Choroid plexus epithelial cell (primary cell): ENCODE data around the gene ZNF407.

- RRBS: no CpG with 5 or more reads among the region's 14 CpGs
Measured at GRCh38 chr18:74546512-74547552, 12.5 kb downstream of the CNDP1 start.

- RRBS: 2% methylated on average over 31 of the region's 71 CpGs
Measured at GRCh38 chr18:74597007-74598023, at the start of gene ZNF407. ZNF407 (plus strand) TSS chr18:74597870.

DNA sequence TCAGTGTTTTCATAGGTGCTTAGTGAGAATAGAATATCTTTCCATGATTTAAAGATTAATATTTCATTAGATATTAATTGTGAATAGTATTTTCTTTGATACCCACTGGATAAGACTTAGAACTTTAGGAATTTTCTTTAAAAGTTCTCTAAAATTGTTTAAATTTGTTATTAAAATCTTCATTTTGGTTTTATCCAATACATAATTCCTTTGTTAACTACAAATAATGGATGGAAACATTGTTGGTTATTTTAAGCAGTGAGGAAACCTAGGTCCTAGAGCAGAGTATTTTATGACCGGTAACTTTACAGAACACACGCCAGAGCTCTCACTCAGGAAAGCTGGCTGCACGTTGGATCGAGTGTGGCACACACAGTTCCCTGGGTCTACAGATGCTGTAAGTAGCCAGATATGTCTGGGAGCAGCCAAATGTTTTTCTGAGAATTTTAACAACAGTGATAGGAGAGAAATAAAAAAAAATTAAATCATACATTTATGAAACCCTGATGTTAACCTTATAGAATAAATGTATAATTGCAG, 264.4 kb downstream of the ZNF407 start:
- RRBS: no CpG with 5 or more reads among the region's 4 CpGs

DNA sequence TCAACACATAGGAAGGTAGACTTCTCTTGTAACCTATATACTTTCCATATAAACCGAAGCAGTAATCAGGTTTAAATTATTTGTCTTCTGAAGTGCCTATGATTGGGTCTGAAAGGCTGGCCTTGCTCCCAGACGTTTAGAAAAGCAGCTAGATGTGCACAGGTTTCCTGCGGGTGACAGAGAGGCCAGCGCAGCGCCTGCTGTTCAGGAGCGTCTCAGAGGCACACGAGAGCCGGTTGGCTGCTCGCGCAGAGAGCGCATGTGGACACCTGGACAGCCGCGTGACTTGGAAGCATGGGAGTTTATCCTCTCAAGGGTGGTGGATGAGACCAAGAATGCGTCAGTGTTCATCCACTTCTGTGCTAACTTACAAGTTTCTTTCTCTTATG, 303.7 kb downstream of the PTGR3 start:
- RRBS: no CpG with 5 or more reads among the region's 14 CpGs

DNA sequence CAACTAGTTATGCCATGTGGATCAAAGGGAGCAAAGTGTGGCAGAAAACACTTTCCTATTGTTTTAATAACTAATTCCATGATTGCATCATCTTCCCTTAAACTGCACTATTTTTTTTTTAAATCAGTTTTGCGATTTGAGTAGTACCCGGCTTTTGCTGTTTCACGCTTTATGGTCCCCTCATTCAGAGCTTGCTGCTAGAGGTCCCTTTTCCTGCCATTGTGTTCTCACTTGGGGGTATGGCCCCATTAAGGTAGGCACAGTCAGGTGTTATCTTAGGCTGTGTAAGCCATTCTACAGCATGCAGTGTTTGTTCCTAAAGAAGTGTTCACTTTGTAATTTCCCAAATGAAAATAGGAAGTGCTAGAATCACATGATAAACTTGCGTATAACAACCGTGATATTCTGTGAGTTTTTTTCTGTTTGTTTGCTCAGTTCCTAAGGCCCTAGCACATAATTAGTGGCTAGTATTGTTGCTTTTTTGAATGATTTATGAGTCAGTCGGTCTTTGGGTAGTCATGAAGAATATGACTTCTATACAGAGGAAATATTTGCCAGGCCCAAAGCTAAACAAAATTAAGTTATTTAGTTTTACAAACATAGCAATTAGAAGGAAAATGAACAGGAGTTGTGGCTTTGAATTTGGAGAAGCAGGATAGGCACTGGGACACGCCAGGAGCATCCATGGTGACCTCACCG, 225.7 kb downstream of the PTGR3 start:
- RRBS: no CpG with 5 or more reads among the region's 8 CpGs

GRCh38 chr18:74994916-74995495, 213.9 kb downstream of the PTGR3 start:
- RRBS: no CpG with 5 or more reads among the region's 10 CpGs

- RRBS: no CpG with 5 or more reads among the region's 9 CpGs
Measured at GRCh38 chr18:75230571-75230951, 20.0 kb downstream of the TSHZ1 start.

- RRBS: no CpG with 5 or more reads among the region's 10 CpGs
Measured at GRCh38 chr18:75247558-75248568, 37.3 kb downstream of the TSHZ1 start.

DNA sequence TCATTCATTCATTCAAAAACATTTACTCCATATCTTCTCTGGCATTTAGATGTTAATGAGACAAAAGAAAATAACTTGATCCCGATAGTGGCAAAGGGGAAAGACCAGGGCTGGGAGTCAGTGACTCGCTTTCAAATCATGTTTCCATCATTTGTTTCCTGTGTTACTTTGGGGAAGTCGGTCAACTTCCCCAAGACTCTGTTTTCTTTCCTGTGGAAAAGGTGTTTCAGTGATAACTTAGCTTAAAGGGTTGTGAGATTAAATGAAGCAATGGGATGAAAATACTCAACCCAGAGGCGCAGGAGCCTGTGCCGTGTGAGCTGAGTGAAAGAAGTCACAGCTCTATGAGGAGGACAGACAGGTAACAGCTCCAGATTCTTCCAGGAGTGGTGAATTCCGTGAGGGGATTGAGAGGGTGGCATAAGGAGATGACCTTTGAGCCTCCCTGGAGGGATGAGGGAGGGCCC, 69.9 kb downstream of the TSHZ1 start:
- RRBS: no CpG with 5 or more reads among the region's 6 CpGs

- RRBS: no CpG with 5 or more reads among the region's 5 CpGs
Measured at GRCh38 chr18:75350429-75350979, 77.0 kb downstream of the SMIM21 start.

DNA sequence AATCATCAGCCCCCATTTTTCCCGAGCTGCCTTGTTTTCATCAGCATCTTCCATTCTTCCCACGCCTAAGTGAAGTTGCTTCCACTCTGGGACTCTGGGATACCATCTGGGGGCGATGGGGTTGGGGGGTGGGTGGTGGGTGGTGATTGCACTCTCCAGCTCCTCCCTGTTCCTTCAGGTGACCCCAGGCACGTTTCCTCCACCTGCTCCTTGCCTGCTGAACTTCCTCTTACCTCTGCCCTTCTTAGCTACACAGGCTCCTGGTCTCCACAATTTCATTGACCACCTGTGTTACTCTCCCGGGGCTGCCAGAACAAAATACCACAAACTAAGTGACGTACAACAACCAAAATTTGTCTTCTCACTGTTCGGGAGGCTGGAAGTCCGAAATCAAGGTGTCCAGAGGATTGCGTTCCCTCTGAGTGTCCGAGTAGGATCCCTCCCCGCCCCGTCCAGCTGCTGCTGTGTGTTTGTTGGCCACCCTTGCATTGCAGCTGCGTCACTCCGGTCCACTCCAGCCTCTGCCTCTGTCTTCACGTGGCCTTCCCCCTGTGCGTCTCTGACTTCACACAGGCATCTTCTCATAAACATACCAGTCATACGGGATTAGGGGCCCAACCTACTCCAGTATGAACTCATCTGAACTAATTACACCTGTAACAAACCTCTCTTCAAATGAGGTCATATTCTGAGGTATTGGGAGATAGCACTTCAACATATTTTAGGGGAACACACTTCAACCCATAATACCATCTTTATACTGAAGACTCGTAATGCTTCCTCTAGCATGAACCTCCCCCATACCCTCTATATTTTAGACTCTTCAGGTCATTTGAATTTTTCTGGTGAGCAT, 251.8 kb upstream of the SMIM21 start:
- RRBS: no CpG with 5 or more reads among the region's 18 CpGs

GRCh38 chr18:76363345-76364335, 131.4 kb downstream of the ZNF516 start:
- RRBS: no CpG with 5 or more reads among the region's 16 CpGs

DNA sequence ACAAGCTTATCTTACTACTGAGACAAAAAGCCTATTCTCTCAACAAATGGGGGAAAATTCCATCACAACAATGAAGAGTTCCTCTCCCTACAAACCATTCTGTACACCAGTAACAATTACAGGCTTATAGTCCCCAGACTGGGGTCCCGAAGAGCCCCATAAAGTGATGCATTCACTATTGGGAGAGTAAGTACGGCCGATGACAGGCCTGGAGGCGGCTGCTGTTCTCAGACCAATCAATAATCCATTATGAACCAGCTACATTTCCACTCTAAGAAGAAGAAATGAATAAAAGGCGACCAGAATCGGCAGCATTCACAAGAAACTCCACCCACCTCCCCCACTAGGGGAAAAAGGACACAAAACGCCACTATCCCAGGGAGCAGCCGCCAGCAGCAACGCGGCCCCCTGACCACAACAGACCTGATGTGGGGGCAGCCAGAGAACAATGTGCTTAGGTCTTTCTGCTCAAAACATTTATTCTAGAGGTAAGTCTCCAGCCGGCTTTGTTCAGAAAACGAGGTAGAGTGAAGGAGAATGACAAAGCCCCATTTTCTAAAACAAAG, 43.2 kb downstream of the ZNF516 start:
- RRBS: no CpG with 5 or more reads among the region's 12 CpGs

- RRBS: 29% methylated on average over 5 of the region's 30 CpGs
Measured at GRCh38 chr18:76459653-76460566, 35.1 kb downstream of the ZNF516 start.

DNA sequence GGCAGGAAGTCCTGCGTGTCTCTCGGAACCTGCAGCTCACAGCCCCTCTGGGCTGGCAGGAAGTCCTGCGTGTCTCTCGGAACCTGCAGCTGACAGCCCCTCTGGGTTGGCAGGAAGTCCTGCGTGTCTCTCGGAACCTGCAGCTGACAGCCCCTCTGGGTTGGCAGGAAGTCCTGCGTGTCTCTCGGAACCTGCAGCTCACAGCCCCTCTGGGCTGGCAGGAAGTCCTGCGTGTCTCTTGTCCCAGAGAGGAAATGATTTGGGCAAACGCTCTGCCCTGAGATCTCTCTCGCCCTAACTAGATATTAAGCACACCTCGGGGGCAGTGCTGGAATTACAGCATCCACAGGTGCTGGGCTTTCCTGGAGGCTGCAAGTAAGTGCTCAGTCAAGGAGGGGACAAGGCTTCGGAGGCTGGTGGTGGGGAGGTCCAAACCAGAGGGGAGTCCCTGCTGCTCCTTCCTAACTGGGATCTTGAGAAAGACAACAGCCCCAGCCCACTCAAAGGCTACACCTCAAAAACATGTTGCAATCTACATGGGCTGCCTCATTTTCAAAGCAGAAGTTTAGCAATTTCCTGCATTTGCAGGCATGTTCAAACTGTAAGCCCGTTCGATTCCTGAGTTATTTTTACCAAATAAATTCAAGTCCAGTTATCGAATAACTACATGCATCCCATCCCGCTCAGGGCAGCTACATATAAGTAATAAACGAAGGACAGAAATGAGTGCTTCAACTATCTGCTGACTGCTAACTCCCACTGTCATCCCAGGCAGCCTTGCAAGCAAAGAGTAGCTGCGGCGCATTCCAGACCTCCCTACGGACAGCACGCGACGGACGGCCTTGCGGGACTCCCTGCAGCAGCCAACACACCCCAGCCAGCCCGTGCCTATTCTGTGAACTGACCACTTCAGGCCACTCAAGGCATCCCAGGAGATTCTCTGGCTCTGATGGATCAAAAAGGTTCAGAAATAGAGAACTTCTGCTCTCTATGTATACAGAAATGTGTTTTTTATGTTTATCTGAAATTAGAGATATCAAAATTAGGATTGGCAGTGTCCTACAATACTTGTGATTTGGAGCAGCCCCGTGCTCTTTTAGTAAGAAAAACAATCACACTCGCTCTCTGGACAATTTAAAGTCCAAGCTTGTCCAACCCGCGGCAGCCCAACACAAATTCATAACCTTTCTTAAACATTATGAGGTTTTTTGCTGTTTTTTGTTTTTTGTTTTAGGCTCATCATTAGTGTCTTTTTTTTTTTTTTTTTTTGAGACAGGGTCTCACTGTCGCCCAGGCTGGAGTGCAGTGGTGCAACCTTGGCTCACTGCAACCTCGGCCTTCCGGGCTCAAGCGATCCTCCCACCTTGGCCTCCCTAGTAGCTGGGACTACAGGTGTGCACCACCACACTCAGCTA, 27.4 kb downstream of the ZNF516 start:
- RRBS: no CpG with 5 or more reads among the region's 35 CpGs

- RRBS: no CpG with 5 or more reads among the region's 16 CpGs
Measured at GRCh38 chr18:76476838-76477890, 17.9 kb downstream of the ZNF516 start.

- RRBS: no CpG with 5 or more reads among the region's 14 CpGs
Measured at GRCh38 chr18:76564996-76565703, 70.1 kb upstream of the ZNF516 start.

- RRBS: no CpG with 5 or more reads among the region's 8 CpGs
Measured at GRCh38 chr18:76678363-76678644, 144.1 kb upstream of the ZNF236 start.

DNA sequence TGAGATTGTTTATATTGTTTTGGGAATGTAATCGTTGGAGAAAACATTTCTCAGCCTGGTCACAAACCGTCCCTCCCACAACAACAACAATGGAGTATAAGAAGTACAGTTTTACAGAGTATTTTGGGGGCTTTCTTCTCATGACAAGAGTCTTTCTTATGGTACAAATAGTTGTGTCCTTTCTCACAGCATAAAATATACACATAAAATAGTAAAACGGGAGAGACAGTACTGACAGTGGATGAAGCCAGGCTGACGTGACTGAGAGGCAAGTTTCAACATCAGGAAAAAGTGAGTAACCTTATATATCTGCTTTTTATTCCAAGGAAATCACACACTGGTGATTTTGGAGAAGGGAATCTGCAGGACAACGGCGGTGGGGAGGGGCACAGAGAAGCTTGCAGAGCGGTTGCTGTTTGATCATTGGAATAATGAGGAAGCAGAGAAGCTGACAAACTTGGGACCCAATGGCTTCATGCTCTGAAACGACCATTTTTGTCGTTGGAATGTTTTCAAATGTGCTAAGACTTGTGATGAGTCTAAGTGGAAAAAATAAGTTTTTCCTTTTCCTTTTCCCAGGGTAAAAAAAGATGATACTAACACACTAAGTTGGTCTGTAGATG, 130.6 kb upstream of the ZNF236 start:
- RRBS: no CpG with 5 or more reads among the region's 9 CpGs

- RRBS: no CpG with 5 or more reads among the region's 2 CpGs
Measured at GRCh38 chr18:76707343-76707788, 115.0 kb upstream of the ZNF236 start.